ENCODE measurements around a stretch of chr15.

- PRO-cap, 2 experiments = no peak in any of the 2 experiments
Measured at GRCh38 chr15:100600850-100601633, 942 bp downstream of the LINS1 start.

DNA sequence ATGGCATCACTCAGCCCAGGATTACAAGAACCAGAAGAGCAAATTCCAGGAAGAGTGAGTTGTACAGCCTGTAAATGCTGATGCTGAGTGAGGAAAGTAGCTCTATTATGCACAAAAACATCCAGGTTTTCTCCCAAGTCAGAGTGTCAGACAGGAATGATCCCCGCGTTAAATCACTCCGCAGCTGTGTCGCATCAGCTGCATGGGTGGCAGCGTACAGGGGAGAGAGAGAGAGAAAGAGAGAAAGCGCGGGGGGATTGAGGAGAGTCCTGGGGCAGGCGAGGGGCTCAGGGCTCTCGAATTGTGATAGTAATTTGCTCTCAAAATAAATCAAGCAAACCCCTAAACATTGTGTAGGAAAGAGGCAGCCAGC is 85.5 kb downstream of the ASB7 start:
- PRO-cap, 2 experiments = peak in 1 of 2 experiments; most common plus-strand start position 141 of the sequence (in 1)

GRCh38 chr15:100917872-100918756 is 1.0 kb upstream of the LRRK1 start:
- PRO-cap, 2 experiments = peak in 1 of 2 experiments; most common plus-strand start chr15:100918264 (in 1)

- PRO-cap, 2 experiments = no peak in any of the 2 experiments
Measured at GRCh38 chr15:101063971-101064801, 145.0 kb downstream of the LRRK1 start.

GRCh38 chr15:101123442-101124104 is 128.3 kb downstream of the CHSY1 start:
- PRO-cap, 2 experiments = no peak in any of the 2 experiments

- PRO-cap, 2 experiments = peak in 1 of 2 experiments; most common plus-strand start chr15:101190021 (in 1); most common minus-strand start chr15:101189918 (in 1)
Measured at GRCh38 chr15:101189740-101190291, 62.0 kb downstream of the CHSY1 start.

DNA sequence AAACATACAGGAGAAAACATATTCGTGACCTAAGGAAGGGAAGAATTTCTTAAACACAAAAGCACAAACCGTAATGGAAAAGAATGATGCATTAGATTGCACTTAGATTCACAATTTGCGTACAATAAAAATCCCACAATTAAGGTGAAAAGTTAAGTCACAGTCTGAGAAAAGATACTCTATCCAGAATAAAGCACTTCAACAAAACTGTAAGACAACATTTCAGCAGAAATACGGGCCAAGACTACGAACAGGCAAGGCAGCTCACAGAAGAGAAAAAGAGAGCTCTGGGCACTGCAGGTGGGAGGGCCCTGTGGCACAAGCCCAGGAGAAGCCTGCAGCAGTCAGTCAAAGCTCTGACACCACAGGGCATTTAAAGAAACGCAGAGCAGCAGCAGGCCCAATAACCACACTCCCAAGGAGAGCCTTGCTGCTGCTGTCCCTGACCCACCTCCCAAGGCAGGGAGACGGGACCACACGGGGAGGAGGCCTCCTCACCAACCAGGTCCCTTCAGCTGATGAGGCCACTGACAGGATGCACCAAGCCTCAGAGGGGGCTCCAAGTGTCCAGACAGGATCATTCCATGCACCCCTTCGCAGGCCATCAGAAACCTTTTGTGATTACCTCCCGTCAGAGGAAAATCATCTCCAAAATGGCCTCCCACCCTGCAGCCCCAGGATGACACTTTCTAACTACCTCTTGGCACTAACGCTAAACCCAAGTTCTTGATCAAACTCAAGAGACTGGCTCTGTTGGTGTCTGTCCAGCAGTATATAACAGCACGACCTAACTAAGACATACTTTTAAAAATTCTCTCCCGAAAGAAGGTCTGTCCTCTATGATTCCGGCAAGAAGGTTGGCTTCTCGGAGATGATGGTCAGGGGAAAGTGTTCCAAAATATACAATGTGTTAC is 19.1 kb downstream of the CHSY1 start:
- PRO-cap, 2 experiments = peak in 1 of 2 experiments; most common plus-strand start position 403 of the sequence (in 1)

DNA sequence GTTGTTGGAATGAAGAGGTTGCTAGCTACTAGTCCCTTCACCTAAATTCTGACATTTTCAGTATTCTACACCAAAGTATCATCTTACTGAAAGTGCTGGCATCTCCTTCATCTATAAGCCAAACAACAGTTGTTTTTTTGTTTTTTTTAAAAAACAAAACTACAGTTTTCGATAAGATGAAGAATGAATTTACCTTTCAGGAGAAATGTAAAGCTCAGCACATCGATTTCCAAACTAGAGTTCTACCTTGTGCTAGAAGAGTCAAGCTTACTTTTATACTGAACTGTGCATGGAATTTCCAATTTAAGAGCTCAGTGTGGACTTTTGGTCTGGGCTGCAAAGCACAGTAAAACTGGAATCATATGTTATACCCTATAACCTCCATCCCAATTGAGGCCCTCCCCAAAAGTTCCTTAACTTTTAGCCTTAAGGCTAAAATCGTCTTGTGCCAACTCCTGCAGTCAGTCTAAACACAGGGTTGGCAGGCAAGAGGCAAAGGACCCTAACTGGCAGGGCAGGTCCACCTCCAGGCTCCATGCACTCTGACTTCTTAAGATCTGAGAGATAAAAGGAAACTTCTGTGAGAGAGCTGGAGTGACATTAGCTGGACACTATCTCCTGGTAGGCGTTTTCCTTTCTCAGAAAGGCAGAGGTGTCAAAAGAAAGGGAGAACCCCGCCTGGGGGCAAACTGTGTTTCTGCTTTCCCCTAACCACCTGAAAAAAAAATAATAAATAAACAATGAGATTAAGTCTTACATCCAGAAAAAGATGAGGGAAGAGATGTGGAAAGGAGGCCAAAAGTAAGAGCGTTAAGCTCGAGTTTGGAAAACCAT is 3.7 kb downstream of the CHSY1 start:
- PRO-cap, 2 experiments = no peak in any of the 2 experiments

- PRO-cap, 2 experiments = no peak in any of the 2 experiments
Measured at GRCh38 chr15:101271135-101271760, 6.0 kb downstream of the SELENOS start.

DNA sequence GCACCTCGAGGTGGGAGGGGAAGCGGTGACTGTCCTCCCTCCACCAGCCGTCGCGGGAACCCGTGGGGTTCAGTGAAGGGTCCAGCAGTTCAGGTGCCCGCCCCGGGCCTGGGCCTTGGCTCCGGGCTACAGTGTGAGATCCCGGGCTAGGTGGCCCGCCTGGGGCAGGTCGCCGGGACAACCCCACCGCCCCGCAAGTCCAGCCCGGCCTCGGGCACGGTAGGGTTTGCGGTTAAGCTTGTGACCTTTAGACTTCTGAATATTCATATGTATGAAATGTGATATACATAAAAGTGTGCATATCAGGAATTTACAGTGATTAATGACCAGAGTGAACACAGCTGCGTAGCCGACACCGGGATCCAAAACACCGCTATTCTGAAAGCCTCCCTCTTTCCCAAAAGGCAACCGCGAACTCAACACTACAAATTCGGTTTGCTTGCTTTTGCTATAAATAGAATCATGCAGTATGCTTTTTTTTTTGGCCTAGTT is 509 bp upstream of the SNRPA1 start:
- PRO-cap, 2 experiments = no peak in any of the 2 experiments

- PRO-cap, 2 experiments = no peak in any of the 2 experiments
Measured at GRCh38 chr15:101328236-101328871, 33.3 kb upstream of the SNRPA1 start.

GRCh38 chr15:101328872-101329711 is 34.0 kb upstream of the SNRPA1 start:
- PRO-cap, 2 experiments = no peak in any of the 2 experiments

- PRO-cap, 2 experiments = no peak in any of the 2 experiments
Measured at GRCh38 chr15:101333651-101333981, 38.6 kb upstream of the SNRPA1 start.

GRCh38 chr15:101497437-101498220 is 8.1 kb upstream of the PCSK6 start:
- PRO-cap, 2 experiments = no peak in any of the 2 experiments

- PRO-cap, 2 experiments = no peak in any of the 2 experiments
Measured at GRCh38 chr15:101531148-101531460, 41.6 kb upstream of the PCSK6 start.

Measured in heart right ventricle (tissue), 2 donors.